ENCODE results near the genes TMEM222 and GPR3.

GRCh38 chr1:26781321-26782094, 6.2 kb upstream of the PIGV start:
- PRO-cap = no peak

DNA sequence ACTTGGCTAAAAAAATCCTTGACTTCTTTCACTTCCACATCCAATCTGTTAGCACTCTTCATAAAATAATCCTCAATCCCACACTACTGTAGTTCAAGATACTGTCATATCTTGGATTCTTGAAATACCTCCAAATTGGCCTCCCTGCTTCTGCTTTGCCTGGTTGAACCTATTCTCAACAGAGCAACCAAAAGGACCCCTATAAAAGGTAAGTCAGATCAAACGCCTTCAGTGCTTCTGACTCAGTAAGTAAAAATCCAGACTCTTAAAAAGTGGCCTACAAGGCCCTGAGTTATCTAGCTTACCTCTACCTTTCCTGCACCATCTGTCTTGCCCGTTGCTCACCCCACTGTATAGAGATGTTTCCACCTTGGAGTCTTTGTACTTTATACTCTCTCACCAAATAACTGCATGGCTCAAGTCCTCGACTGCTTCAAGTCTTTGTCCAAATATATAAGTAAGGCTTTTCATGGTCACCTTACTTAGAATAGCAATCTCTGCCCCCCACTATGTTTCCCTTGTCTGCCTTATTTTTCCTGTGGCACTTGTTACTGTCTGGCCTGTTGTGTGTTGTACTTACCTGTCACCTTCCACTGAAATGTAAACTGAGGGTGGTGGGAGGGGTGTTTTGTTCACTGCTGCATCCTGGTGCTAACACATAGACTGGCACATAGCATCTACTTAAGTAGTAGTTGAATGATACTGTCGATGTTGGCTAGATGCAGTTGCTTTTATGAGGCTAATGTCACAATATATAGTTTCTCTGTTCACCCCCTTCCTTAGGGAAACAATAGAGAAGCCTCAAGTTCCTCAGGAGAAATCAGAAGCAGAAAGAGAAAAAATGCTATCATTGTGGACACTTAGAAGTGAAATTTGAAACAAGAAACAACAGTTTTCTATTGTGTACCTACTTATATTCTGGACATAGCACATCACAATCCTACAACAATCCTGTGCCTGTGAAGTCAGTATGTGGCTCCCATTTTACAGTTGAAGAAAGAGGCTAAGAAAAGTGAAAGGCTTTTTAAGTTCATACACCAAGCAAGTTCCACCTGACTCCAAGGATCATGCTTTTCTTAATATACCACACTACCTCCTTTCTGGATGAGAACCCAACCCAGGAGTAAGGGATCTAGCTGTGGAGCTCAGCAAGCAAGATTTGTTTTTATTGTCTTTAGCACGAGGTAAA, 4.8 kb upstream of the PIGV start:
- PRO-cap = no peak

GRCh38 chr1:26852976-26853546, 9.9 kb upstream of the SFN start:
- PRO-cap = no peak

GRCh38 chr1:26854960-26855470, 7.9 kb upstream of the SFN start:
- PRO-cap = no peak

DNA sequence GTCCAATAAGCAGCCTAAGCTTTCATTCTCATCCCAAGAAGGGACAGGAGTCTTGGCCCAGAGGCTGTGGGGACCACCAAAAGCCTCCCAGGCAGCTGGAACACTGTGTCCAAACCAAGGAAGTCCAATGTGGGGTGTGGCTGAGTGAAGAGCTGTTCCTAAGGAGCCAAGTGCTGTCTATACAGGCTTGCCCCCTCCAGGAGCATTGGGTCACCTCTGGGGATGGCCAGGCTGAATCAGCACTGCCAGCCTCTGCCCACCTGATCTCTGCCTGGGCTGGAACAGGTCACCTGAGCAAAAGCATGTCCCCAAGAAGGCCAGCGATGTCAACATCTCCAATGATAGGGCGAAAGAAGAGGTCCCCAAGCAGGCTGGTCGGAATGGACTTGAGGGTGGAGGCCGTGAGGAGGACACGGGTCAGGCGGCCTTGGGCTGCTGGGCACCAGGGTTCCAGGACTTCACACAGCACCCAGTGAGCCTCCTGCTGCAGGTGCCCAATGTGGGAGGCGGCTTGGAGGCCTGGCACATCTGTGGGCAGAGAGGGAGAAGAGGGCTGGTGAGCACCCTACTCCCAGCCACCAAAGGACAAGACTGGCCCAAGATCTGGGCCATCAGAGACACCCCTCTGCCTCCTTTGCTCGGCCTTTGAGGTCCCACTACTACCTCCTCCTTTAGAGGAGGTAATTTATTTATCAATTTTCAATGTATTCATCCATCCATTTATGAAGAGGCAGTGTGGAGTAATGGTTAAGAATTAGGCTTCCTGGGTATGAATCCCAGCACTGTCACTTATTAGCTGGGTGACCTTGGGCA, 2.0 kb downstream of the NR0B2 start:
- PRO-cap = no peak

GRCh38 chr1:26999456-27000633, 6.4 kb downstream of the TRNP1 start:
- PRO-cap = unidirectional peak, minus-strand start at chr1:26999557

DNA sequence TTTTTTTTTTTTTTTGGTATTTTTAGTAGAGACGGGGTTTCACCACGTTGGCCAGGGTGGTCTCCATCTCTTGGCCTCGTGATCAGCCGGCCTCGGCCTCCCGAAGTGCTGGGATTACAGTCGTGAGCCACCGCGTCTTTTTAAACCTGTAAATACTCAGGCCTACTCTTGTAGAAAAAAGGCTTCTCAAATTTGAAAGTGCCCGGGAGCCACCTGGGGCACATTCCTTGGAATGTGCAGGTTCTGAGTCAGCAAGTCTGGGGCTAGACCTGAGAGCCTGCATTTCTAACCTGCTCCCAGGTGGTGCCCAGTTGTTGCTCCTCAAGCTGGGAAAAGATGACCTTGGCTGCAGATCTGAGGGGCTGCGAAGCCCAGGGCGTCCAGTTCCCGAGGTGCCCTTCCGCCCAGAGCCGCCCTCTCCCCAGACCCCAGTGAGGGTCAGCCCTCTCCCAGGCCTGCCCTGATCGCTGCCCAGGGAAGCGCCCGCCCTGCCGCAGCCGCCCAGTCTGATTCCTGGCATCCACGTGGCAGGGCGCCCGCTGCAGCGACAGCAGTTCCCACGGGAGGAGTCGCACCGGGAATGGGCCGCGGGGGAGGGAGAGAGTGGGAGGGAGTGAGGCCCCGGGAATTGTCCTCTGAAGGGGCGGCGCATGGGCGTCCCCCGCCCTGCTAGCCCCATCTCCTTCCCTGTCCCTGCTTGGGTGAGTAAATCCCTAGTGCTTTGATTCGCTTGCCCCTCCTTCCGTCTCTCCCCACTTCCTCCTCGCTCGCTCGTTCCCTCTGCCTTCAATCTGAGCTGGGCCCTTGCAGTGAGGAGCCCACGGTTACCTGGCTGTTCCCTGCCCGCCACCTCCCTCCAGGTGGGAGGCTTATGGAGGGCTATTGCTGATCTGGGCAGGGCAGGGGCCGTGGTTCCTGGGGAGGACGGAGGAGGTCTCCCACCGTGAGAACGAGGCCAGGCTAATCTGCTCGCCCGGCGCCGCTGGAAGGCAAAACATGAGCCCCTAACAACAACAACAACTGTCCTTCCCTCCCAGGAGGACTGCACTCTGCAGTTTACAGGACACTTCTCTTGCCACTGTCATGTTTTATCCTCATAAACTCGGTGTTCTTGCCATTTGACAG, 18.8 kb upstream of the TENT5B start:
- PRO-cap = bidirectional peak, plus-strand start at position 789 of the sequence, minus-strand start at position 515 of the sequence

GRCh38 chr1:27059072-27059487, 46.4 kb upstream of the TENT5B start:
- PRO-cap = no peak

- PRO-cap = no peak
Observed at GRCh38 chr1:27300267-27300953, 21.6 kb upstream of the TMEM222 start.

- PRO-cap = no peak
Observed at GRCh38 chr1:27304756-27305451, 17.1 kb upstream of the TMEM222 start.

- PRO-cap = bidirectional peak, plus-strand start at chr1:27322245, minus-strand start at chr1:27322019; unidirectional peak, plus-strand start at chr1:27322443
Observed at GRCh38 chr1:27321751-27322804, at the start of gene TMEM222. TMEM222 (plus strand) TSS chr1:27322163.

- PRO-cap = no peak
Observed at GRCh38 chr1:27335497-27336210, 6.2 kb upstream of the SYTL1 start.

GRCh38 chr1:27351080-27351893, 9.5 kb downstream of the SYTL1 start:
- PRO-cap = unidirectional peak, minus-strand start at chr1:27351169; unidirectional peak, minus-strand start at chr1:27351190

GRCh38 chr1:27360977-27361425, 5.8 kb downstream of the MAP3K6 start:
- PRO-cap = no peak

DNA sequence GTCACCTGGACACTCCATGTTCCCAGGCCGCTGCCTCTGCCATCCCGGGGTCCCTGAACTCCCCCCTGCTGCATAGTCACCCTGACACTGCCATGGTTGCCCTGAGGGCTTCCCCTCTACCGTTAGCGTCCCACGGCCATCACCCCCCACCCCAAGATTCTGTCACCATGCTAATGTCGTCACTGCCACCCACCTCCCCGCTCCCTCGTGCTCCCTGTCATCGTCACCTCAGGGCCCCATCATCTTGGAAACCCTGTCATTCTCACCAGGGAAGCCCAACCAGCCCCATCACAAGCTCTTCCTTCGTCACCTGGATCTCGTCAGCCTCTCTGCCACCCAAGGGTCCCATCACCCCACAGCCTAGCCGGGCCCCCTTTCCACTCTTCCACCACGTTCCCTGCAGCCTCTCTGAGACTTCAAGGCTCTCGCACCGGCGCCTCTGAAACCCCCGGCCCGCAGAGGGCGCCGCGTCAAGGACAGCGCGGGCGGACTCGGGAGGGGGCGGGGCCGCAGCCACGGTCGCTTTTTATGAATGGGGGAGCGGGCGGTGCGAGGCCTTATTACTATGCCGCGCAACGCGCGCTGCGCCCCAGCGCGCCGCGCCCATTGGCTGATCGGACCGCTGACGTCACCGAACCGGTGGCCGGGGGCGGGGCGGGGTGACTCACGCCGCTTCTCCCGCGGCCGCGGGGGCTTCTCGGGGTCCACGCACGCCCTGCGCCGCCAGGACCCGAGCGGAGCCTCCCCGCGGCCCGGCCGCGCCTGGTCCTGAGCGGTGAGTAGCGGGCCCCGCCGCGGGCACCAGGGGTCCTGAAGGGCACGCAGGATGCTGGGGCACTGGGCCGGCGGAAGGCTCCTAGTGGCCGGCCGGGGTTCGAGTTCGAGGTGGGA, at the start of gene GPR3:
Gene GPR3 (plus strand): TSS at position 660 of the 891 bp plus-strand sequence.
- PRO-cap = bidirectional peak, plus-strand start at position 672 of the sequence, minus-strand start at position 530 of the sequence

GRCh38 chr1:27397029-27397541, 4.7 kb downstream of the GPR3 start:
- PRO-cap = no peak

- PRO-cap = unidirectional peak, minus-strand start at chr1:27431011
Observed at GRCh38 chr1:27430632-27431347, 38.4 kb downstream of the GPR3 start.

DNA sequence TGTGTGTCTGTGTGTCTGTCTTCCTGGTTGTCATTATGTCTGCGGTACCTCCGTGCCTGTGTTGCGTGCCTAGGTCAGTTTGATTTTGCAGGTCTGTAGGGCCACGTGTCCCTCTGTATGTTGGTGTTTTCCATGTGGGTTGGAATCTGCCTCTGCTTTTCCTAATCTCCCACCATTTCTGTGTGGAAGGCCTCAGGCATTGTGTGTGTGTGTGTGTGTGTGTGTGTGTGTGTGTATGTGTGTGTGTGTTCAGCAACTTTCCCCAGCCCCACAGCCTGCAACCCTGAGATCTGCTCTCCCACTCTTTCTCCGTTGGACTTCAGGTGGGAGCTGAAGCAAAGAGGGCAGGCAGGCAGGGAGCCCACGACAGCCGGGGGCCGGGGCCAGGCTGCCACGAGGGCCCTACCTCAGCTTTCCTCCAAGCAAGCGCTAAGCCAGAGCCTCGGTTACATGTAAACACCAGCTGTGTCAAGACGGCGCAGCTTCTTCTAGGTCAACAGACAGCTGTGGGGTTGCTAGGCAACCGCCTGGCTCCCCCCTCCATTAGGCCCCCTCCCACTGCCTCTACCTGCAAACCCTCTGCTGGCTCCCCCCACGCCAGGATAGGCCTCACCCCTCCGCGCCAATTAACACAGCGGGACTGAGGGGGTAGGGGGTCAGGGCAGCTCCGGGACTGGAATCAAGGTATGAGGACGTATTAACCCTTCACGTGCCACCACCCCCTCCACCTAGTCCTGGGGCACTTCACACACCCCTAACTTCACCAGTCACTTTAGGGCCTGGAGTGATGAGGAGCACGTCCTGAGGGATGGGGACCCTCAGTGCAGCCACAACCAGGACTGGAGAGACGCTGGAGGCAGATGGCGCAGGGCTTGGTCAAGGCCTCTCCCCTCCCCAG, 37.1 kb upstream of the WASF2 start:
- PRO-cap = no peak

DNA sequence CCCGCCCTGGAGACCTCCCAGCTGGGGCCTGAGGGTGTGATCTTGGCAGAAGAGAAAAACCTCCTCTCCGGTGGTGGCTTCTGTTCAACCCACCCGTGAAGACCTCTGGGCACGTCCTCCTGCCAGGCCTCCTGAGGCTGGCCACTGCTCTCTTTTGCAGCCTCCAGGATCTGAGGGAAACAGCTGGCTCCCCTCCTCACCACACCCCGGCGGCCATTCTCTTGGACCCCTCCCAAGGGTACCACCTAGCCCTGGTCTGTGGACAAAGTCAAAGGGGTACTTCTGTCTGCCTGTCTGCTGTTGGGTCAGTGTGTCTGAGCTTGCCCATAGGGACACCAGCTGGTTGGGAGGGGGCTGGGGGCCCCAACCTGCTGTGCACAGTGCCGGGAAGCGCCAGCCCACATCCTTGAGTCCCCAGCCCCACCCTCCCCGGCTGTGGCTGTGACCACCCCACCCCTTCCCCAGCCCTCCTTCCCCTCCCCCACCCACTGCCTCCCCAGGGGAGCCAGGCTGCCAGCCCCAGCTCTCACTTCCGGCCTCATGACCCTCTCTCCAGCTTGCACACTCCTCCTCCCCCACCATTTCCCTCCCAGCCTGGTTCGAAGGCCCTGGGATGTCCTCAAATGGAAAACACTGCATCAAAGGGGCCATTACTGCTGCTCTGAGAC, 48.1 kb downstream of the AHDC1 start:
- PRO-cap = no peak

DNA sequence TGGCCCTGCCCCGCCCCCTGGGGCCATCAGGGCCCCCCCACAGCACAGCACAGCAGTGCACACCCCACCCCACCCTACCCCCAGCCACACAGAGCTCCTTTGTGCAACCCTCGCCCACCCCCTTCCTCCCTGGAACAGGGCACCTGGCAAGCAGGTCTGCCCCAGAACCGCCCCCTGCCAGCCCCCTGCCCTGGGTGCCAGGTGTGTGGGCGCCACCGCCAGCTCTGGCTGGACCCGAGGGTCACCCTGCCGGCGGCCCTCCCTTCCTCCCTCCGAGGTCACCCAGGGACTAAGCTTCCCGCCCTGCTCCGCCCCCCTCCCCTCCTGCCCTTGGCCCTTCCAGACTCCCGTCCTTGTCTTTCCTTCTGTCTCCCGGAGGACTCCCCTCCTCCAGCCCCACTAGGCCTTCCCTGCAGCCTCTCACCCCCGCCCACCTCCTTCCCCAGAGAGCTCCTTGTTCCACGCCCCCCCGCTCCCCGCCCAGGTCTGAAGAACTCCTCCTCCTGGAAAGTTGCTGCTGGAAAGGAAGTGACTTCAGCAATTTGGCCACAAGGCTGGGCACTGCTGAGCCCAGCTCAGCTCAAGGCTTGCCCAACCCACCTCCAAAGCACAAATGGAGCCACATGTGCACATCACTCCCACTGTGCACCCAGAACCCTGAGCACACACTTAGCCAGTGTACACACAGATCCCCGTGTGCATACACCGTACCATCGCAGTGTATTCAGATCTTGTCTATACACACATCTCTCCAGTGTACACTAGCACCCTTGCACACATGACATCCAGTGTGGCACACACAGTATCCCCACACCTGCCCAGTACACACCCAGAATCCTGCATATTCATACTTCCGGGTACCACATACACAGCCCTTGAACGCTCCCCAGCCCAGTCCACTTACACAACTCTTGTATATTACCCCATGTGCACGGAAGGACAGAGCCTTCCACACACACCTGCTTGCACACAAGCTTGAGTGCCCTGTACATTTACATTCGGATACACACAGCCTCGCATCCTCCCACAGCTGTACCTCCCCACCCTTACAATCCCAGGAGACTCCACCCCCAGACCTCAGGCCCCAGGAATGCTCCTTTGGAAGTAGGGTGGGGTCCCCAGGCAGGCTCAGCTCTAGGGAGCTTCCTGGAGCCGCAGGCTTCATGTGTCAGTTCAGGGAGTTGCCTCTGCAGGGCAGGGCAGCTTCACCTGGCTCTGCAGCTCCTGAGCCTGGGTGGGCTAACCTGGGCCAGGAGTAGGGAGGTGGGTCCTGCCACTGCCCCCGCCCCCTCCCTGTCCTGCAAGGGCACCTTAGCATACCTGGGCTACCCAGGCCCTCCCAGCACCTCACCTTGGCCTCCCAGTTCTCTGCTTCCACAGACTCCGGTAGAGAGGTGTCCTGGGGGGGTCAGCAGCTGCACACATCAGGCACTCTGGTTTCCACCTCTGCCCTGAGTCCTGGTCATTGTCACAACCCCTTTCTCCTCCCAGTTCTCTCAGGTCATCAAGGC, 46.4 kb downstream of the AHDC1 start:
- PRO-cap = bidirectional peak, plus-strand start at position 549 of the sequence, minus-strand start at position 395 of the sequence

Data from right common carotid artery plus branches (tissue), 1 donor.